Mammary epithelial cell (primary cell): Measurements from ENCODE around the genes SLC7A5 and ZFPM1.

- CAGE, long polyA plus RNA = no peak
- RRBS = no CpG with 5 or more reads among the region's 8 CpGs
These were observed 10.7 kb downstream of the MAP1LC3B start for GRCh38 chr16:87402767-87403313.

DNA sequence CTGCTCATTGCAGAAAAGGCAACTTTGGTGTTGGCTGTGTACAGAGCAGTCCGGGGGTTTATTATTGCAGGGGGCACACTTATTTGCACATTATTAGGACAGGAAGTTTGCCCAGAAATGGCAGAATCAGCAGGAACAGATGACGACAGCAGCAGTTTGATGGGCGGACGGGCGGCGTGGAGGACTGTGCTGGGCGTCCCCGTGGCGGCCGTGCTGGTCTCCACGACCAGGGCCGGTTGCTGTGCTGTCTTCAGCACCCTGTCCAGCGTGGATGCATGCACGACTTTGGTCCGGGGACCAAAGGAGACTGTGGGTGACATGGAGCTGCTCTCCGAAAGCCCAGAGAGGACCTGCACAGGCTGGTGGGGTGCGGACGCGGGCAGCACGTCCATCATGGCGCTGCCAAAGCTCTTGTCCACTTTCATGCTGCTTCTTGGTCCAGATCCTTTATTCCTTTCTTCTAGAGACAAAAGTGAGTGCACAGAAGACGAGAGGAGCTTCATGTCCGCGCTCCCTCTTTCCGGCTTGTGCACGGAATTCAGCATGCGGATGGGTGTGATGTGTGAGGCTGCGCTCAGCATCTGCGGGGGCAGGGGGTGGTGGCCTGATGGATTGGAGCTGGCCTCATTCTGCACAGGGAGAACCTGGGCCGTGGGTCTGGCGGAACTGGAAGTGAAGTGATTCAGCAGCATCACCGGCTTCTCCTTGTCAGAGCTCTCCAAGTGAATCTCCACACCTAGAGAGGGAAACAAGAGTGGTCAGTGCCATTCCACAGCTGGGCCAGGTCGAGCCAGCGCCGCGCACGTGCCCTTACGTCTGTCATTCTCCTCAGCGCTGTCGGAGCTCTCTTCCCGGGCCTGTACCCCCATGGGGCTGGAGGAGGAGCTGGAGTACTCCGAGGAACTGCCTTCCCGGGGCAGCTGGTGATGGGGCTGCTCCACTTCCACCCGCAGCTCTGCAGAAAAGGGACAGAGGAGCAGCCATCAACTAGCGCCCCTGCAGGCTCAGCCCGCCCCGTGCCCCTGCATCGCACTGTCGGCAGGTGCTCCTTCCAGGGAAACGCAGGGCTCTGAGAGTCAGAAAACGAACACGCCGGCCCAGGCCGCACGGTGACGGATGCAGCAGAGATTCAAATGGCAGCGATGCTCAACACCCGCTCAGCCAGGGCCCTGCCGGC, 20.5 kb downstream of the MAP1LC3B start:
- CAGE, long polyA plus RNA = no peak
- RRBS = 86% methylated on average over 14 of the region's 59 CpGs

GRCh38 chr16:87465368-87465886, 27.4 kb downstream of the ZCCHC14 start:
- CAGE, long polyA plus RNA = no peak
- RRBS = no CpG with 5 or more reads among the region's 7 CpGs

DNA sequence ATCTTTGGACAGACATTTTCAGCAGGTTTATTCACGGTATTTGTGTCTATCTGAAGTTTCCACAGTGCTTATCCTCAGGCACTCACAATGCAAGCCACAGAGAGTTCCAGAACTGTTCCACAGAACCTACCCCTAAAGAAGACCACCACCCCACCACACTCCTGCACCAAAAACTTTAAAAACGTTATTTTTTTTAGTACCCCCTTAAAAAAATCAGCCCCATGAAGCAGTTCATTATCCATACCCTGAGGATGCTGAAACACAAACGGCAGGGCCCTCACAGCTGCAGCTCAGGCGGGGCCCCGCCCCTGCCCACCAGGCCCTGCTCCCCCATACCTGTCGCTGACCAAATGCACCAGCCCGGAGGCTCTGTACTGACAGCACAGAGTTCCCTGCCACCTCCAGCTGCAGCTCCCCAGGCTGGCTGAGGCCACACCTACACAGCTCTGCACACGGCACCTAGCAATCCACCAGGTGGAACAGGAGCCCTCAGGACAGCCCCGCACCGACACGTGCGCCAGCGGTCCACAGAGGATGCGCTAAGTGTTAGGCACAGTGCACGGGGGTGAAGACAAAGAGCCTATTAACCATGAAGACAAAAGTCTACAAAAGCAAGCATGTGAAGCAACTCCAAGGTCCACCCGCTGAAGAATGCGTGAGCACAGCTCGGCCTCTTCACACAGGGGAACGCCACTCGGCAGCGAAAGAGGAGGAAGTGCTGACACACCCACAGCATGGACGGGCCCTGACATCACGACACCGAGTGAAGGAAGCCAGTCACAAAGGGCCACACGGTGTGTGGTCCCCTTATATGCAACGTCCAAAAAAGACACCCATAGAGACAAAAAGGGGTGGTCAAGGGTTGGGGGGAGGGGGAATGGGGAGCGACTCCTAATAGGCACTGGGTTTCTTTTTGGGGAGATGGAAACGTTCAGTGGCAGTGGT, 5.4 kb downstream of the ZCCHC14 start:
- CAGE, long polyA plus RNA = no peak
- RRBS = no CpG with 5 or more reads among the region's 28 CpGs

DNA sequence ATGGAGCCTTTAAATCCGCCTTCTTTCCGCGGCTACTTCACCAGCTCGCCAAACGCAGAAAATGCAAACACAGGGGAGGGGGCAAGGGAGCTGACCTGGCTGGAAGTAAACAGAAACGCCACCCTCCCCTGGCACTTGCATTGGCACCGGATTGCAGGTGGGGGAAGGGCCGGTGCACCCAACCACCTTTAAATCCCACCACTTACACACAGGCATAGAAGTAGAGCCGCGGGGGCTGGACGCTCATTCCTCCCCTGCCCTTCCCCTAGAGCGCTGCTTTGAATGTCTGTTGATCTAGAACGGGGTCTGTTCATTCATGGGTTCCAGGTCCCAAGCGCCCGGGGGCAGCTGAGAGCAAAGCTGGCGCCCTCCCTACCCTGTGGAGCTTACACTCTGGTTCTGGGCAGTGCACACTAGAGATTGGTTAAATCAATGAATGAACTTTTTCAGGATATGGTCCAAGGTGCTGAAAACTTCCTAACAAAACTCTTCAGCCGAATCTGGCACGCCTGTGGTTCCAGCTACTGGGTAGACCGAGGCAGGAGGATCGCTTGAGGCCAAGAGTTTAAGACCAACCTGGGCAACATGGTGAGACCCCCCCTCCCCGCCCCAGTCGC, 932 bp upstream of the ZCCHC14 start:
- CAGE, long polyA plus RNA = no peak
- RRBS = no CpG with 5 or more reads among the region's 22 CpGs

DNA sequence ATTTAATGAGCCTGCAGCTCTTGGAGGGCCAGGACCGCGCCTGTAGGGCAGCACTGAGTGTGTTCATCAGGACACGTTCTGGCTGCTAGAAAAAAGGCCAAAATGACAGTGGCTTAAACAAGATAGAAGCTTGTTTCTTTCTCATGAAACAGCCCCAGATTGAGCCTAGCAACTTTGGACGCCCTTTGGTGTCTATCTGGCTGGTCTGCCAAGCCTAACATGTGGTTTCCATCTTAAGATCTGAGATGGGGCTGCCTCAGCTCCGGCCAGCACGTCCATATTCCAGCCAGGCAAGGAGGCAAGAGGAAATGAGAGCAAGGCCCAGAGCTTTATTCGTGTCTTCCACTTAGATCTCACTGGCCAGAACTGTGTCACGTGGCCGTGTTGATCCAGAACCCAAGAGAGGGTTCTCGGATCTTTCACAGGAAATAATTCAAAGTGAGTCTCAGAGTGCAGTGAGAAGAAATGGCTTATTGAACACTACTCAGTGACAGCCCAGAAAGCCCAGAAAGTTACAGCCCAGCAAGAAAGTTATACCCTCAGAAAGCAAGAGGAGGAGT, 28.9 kb upstream of the ZCCHC14 start:
- CAGE, long polyA plus RNA = no peak
- RRBS = no CpG with 5 or more reads among the region's 10 CpGs

- CAGE, long polyA plus RNA = no peak
- RRBS = 44% methylated on average over 4 of the region's 19 CpGs
These were observed 42.5 kb downstream of the KLHDC4 start for GRCh38 chr16:87723120-87723776.

DNA sequence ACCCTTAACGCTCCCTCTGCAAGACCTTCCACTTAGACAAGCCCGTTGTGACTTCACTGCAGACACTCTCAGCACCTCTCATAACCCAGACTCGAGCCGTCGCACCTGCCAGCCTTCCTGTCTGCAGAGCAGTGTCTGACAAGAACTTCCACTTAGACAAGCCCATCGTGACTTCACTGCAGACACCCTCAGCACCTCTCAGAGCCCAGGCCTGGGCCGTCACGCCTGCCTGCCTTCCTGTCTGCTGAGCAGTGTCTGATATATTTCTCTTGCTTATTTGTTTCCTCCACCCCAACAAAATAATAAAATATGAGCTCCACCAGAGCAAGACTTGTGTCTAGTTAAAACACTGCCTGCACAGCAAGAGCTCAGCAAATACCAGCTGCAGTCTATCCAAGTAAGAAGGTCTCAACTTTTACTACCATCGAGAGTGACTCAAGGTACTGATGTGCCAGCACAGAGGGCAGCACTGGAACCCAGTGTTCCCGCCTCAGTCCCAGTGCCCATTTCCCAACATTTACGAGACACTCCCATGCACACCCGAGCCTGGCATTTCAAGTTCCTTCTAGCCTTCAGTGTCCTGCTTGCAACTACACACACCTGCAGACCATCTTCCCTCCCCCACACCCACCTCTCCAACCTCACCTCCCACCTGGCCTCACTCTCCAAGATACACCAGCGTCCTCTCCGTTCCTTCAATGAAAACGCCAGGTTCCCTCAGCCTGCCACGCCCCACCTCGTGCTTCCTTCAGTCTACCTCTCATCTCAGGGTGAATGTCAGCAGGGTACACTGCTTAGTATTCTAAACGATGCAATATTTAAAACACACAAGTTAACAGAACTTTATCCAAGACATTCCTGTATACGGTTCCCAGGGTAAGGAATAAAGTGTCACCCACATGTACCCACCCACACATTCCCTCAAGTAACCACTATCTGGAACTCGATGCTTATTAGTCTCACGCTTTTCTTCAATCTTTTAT, 3.2 kb downstream of the KLHDC4 start:
- CAGE, long polyA plus RNA = no peak
- RRBS = no CpG with 5 or more reads among the region's 21 CpGs

GRCh38 chr16:87790476-87791175, 24.8 kb upstream of the KLHDC4 start:
- CAGE, long polyA plus RNA = no peak
- RRBS = no CpG with 5 or more reads among the region's 15 CpGs

- CAGE, long polyA plus RNA = no peak
- RRBS = no CpG with 5 or more reads among the region's 10 CpGs
These were observed 10.8 kb downstream of the SLC7A5 start for GRCh38 chr16:87858534-87858857.

- CAGE, long polyA plus RNA = no peak
- RRBS = 1% methylated on average over 24 of the region's 130 CpGs
These were observed at the start of gene SLC7A5 for GRCh38 chr16:87868916-87870135. Gene SLC7A5, minus strand, starts transcription at chr16:87869507.

DNA sequence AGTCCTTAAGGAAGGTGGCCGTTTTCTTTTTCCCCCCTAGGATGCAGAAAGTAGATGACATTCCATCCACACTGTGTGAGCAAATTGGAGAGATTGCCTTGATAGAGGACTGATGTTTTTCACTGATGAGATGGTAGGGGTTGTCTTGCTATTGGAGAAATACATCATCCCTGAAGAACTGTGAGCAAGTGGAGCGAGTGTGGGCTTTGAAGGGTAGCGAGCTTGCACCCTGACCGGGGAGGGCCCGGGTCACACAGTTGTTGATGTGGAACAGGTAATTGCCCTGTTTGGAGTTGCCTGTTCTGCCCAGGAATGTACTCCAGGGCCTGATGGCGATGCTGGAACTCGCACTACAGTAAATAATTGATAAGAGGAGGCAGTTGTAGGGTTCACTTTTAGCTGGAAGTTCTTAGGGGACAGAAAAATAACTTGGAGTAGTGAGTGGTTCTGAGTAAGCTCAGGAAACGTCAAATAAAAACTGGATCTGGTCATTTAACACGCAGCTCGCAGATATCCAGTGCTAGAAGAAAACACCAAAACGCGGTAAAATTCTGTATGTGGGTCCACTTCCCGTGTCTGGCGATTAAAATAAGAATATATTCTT, 1.0 kb downstream of the BANP start:
- CAGE, long polyA plus RNA = no peak
- RRBS = no CpG with 5 or more reads among the region's 14 CpGs

DNA sequence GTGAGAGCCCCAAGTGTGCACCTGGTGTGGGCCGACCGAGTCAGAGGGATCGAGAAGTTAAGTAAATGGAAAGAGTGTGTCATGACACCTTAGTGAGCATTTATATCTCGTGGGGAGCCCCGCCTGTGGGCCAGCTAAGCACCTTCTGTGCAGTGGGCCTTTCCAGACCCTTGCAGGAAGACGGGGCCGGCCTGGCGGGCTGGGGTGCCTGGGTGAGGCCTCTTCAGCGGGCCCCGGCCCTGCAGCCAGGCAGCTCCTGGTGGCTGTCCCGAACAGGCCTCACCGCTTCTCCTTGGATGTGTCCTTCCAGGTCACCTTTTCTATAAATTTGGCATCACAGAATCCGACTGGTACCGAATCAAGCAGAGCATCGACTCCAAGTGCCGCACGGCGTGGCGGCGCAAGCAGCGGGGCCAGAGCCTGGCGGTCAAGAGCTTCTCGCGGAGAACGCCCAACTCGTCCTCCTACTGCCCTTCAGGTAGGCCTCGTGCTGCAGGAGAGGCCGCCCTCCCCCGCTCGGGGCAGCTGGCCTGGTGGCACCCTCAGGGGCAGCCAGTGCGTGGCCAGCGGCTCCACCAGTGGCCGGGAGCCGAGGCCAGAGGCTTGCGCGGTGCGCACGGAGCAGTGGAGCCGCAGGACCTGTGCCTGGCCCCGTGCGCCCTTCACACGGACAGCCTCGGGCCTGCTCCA, 76.1 kb downstream of the BANP start:
- CAGE, long polyA plus RNA = no peak
- RRBS = no CpG with 5 or more reads among the region's 43 CpGs

DNA sequence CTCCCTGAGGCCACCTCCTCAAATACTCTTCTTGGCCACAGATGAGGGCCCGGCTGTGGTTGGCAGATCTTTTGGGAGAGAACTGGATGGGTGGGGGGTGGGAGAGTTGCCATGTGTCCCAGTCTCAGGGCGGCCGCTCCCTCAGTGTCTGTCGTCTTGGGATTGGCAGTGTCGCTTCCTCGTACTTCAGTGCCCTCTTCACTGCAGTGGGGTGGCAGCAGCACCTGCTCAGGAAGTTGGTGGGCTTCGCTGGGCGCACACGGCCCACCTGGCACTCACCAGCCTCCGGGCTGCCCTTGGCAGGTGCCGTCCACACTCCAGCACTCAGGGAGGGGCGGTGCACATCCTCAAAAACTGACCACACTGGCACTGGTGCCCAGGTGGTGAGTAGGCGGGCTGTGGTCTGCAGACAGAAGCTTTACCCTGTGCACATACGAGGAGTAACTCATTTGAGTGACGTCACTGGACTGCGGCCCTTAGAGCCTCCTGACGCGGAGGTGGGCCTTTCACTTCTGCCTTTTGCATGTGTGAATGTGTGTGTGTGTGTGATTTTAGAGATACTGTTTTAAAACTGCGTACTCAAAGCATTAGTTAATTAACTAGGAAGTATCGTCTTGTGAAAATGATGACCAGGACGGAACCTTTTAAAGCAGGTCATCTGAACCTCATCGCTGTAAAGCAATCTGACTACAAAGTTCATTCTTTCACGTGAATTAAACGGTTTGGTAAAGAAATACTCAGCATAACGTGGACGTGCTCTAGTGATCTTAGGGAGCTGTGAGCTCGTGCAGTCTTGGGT, 94.7 kb downstream of the BANP start:
- CAGE, long polyA plus RNA = no peak
- RRBS = no CpG with 5 or more reads among the region's 27 CpGs

DNA sequence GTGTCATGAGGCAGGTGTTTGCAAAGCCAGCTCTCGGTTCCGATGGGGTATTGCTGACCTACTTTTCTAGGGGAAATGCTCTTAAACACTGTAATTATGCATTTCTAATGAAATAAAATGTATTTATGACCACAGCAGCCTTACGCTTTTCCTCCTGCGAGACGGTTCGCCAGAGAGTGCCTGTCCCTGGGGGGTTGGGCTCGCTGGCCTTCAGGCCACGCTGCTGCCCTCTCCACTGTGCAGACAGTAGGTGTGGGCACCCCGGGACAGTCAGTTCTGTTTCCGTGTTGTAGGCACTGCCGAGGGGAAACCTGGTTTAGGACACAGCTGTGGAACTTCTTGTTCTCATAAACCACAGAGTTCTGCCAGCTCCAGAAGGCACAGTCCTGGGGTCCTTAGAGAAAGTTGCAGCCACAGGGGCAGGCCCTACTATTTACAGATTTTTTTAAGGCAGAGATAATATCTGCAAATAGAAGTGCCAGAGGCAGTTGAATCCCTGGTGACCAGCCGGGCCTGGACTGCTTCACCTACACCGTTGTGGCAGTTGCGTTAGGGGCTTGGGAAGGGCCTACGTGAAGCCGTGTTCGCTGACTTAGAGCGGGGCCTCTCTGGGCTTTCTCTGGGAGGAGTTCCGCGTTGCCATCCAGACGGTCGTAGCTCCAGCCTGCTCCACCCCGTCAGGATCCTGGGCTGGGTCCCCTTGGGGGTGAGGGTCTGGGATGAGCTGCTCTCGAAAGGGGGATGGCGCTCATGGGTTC, 126.1 kb downstream of the BANP start:
- CAGE, long polyA plus RNA = no peak
- RRBS = no CpG with 5 or more reads among the region's 25 CpGs

GRCh38 chr16:88088079-88088411, 136.8 kb downstream of the BANP start:
- CAGE, long polyA plus RNA = no peak
- RRBS = no CpG with 5 or more reads among the region's 14 CpGs

DNA sequence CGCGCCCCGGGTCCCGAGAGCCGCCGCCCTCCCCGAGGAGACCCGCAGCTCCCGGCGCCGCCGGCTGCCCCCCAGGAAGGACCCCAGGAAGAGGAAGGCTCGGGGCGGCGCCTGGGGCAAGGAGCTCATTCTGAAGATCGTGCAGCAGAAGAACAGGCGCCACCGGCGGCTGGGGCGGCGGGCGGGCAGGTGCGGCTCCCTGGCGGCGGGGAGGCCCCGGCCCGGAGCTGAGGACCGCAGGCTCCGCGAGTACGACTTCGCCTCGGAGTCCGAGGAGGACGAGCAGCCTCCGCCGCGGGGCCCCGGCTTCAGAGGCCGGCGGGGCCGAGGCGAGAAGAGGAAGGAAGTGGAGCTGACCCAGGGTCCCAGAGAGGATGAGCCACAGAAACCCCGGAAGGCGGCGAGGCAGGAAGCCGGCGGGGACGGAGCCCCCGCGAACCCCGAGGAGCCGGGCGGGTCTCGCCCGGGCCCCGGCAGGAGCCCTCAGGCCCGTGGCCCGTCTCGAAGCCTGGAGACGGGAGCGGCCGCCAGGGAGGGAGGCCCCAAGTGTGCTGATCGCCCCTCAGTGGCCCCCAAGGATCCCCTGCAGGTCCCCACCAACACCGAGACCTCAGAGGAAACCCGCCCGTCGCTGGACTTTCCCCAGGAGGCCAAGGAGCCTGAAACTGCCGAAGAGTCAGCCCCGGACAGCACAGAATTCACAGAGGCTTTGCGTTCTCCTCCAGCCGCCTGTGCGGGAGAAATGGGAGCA, 22.4 kb upstream of the ZFPM1 start:
- CAGE, long polyA plus RNA = no peak
- RRBS = 63% methylated on average over 46 of the region's 73 CpGs

GRCh38 chr16:88452455-88453575, at the start of gene ZFPM1:
Gene ZFPM1, plus strand, starts transcription at chr16:88453280.
- CAGE, long polyA plus RNA = no peak
- RRBS = 1% methylated on average over 40 of the region's 141 CpGs

GRCh38 chr16:88455891-88456790, 3.1 kb downstream of the ZFPM1 start:
- CAGE, long polyA plus RNA = no peak
- RRBS = 6% methylated on average over 25 of the region's 40 CpGs

DNA sequence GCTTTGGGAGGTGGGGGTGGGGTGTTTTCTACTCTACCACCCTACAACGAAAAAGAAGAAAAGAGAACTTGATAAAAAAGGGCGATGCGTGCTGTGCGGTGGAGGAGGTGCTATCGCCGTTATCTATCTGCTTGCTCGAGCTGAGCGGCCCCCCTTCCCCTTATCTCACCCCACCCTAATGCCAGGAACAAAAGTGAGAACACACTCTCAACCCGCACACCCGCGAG, 14.6 kb downstream of the ZFPM1 start:
- CAGE, long polyA plus RNA = no peak
- RRBS = no CpG with 5 or more reads among the region's 11 CpGs